Right ventricle myocardium (tissue), 1 donor: ENCODE measurements around the gene STOML1.

DNA sequence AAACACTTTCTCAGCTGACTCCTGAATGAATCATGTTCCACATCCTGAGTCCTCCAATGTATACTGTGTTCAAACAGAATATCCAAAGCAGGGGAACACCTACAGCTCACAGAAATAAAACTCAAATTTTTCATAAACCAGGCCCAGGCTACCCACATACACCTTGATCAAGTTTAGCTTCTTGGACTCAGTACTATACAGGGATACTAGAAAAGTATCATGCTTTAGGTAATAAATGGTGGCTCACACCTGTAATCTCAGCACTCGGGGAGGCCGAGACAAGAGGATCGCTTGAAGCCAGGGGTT lies 5.7 kb downstream of the HEXA start:
- PRO-cap, 2 experiments = no peak in any of the 2 experiments

GRCh38 chr15:72564566-72564983 lies 89.9 kb upstream of the GOLGA6B start:
- PRO-cap, 2 experiments = no peak in any of the 2 experiments

DNA sequence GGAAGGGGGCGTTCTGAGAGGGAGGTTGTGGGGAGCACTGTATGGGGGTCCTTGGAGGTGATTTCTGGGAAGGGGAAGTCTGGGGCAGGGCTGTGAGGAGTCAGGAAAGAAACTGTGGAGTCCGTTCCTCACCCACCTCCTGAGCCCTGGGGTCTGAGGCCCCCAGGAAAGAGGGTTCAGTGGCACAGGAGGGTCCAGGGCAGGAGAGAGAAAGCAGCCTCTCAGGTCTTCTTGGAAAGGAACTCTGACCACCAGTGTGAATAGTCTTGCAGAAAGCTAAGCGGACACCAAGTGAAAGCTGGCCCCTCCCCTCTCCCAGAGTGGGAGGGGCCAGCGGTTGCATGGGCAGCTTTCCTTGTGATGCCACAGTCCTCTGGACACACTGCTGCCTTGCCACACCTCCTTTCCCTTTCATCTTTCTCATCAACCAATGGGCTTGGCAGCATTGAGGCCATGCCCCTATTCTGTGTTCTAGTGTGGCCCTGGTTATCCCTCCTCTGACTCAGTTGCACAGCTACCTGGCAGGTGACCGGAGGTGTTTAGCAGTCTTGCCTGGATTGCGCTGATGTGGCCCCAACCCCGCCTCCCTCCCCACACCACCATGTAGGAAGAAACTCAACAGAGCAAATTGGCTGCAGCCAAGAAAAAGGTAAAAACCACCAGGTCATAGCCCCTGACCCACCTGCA lies 49.7 kb upstream of the GOLGA6B start:
- PRO-cap, 2 experiments = no peak in any of the 2 experiments

DNA sequence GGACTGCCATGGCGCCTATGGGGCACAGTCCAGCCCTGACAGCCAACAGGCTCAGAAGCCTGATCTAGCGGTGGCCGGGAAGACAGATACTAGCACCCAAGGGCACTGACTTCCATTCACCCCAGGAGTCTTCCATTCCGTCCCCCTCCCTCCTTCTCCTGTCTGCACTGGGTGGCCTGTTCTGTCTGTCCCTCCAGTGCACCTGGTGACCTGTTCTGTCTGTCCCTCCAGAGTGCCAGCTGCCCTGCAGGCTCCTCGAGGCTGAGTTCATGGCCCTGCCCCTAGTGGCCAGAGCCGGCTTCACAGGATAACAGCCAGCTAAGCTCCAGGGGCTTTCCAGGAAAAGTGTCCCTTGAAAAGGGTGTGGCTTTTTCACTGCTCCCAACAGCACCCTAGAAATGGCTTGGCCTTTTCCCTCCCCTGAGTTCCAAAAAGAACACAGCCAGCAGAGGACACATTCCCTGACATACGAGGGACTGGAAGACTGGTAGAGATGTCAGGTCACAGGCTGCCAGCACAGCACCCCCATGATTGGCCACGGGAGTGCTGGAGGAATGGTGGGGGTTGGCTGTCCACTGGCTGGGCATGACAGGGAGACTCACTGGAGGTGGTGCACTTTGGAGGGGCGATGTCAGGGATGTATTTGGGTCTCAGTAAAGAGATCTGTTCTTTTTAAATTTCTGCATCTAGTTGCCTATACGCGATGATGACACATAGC lies 15.1 kb downstream of the HIGD2B start:
- PRO-cap, 2 experiments = peak in 2 of 2 experiments; most common minus-strand start position 234 of the sequence (in 2)

DNA sequence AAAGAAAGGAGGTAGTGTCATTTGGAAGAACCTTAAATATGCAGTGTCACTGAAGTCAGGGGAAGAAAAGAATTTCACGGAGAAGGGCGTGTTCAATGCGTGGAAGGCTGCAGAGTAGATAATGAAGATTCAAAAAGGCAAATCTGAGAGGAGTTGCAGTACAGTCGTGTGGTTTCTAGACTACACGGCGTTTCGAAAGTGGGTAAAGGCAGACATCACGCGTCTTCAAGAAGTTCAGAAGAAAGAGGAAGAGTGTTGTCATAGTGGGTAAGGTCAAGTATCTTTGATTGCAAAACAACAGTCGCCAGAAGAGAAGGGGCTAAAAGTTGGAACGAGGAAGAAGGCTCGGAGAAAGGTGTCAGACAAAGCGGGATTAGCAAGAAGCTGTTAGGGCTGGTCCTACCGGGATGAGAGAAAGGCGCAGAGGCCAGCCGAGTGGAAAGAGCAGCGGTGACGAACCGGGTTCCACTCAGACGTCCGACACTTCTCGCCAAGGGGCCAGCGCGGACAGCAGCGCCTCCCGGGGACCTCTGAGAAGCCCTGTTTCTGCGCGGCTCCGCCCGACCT lies 632 bp downstream of the ADPGK start:
- PRO-cap, 2 experiments = peak in 2 of 2 experiments; most common plus-strand start position 472 of the sequence (in 1)

DNA sequence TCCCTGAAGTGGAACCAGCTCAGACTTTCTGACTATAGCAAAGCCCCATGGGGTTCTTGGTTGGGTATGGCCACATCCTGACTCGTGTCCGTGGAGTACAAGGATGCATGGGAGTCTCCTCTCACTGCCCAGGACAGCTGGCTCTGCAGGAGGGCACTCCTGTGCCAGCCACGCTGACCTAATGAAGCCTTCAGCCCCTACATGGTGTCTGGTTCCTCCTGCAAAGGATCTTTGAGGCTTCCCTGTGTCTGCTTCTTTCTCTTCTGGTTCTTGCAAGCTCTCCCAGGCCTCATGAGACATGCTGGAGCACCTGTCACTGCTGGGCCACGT lies 90.0 kb upstream of the ADPGK start:
- PRO-cap, 2 experiments = no peak in any of the 2 experiments

DNA sequence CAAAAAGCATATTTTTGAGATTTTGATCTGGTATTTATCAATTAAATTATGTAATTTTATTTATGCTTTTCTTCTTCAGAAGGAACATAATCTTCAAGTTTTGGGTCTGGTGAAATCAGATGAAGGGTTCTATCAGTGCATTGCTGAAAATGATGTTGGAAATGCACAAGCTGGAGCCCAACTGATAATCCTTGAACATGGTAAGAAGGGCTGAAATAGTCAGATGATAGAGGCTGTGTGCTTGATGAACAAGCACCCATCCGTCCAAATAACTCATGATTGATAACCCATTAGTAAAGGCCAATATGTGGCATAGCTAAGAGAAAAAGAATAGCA lies 125.9 kb downstream of the NEO1 start:
- PRO-cap, 2 experiments = no peak in any of the 2 experiments

GRCh38 chr15:73571326-73571789 lies 61.8 kb downstream of the NPTN start:
- PRO-cap, 2 experiments = no peak in any of the 2 experiments

DNA sequence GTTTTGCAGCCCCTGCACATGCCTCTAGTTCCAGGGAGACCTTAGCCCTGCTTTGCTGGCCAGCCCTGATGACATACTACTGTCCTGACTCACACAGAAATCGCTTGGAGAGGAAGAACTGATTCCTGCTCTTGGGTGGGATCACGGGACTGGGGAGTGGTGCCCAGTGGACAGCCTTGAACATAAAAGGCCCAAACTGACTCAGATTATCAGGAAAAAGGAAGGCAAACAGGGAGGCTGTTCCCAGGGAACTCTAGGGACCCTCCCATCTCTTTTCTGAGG lies 5.0 kb downstream of the CD276 start:
- PRO-cap, 2 experiments = no peak in any of the 2 experiments

- PRO-cap, 2 experiments = no peak in any of the 2 experiments
Measured at GRCh38 chr15:73705287-73705770, 21.1 kb downstream of the CD276 start.

- PRO-cap, 2 experiments = no peak in any of the 2 experiments
Measured at GRCh38 chr15:73712657-73714051, 29.0 kb downstream of the CD276 start.

DNA sequence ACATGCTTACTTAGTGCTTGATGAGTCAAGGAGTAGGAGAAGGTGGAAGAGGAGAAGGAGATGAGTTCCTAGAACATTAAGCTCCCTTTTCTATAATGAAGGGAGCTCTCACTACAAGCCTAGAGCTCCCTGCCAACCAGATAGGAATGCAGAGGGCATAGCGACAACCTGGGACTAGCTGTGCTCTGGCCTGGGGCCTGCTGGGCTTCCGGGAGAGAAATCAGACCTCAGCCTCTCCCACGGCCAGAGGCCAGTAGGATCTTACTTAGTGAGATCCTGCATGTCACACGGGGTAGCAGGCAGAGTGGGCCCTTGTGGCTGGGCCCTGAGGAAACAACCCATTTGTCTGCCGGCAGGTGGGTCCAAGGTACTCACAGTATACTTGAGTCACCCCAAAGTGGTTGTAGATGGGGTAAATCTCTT lies 25.5 kb downstream of the INSYN1 start:
- PRO-cap, 2 experiments = peak in 2 of 2 experiments; most common plus-strand start position 253 of the sequence (in 1)

GRCh38 chr15:73885309-73885665 lies 11.9 kb downstream of the TBC1D21 start:
- PRO-cap, 2 experiments = no peak in any of the 2 experiments

DNA sequence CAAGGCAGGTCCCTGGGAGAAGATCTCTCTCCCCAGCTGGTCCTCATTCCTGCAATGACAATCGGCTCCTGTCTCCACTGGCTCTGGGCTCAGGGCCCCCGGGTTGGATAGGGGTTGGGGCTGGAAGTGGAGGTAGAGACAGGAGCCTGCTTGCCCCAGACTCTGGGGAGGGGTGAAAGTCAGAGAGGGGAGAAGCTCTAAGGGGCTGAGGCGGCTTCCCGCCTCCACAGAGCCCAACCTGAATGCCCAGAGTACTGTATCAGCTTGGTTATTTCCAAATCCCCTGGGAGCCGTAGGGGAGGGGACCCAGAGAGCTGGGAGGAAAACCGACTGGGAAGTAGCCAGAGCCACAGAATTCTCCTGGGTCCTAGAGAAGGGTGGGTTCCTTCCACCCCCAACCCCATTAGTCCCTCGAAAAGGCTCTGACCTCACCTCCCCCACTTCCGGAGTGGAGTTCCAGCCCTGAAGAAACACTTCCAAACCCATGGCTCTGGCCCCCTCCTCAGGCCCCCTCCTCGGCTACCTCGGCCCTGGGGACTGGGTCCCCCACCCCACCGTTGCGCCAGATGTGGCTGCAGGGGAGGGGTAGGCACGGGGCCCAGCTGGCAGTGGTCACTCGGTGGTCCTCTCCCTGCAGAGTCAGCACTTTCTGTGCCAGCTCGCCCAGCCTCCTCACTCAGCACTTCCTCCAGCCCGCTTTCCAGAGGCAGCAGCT lies 3.7 kb upstream of the LOXL1 start:
- PRO-cap, 2 experiments = peak in 2 of 2 experiments; most common minus-strand start position 244 of the sequence (in 2)

DNA sequence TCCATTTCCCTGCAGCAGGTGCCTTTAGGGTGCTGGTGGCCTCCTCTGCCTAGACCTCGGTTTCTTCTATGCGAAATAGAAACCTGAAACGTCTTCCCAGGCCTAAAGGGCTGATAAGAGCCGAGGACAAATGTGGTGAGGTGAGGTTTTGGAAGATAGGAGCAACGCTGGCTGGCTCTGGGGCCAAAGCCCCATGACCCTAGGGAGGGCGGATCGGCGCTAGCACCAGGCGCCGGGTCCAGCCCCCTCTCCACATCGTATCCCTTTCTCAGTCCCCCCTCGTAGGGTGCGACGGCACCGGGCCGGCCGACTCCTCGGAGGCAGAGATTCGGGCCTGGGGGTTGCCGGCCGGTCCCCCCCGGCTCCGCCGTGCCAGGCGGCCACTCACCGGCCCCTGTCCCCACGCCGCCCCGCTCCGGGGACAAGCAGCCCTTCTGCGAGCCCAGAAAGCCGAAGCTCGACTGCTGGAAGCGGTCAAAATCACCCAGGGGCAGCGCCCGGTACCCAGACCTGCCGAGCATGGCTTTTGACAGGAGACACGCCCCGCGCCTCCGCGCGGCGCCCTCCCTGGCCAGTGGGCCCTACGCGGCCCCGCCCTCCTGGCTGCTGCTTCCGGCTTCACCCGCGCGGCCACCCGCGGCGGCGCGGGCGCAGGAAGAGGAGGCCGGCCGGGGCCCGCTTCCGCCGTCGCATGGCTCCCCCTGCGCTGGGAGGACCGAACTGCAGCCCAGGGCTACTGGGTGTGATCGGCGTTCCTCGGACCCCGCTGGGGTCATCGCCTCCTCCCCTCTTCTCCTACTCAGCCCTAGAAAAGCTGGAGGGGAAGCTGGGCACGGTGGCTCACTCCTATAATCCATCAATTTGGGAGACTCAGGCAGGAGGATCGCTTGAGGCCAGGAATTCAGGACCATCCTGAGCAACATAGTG lies at the start of gene STOML1:
TSS of gene STOML1 (minus strand) at position 593 of the 927 bp plus-strand sequence.
- PRO-cap, 2 experiments = peak in 2 of 2 experiments; most common plus-strand start position 723 of the sequence (in 1); most common minus-strand start position 593 of the sequence (in 2)

DNA sequence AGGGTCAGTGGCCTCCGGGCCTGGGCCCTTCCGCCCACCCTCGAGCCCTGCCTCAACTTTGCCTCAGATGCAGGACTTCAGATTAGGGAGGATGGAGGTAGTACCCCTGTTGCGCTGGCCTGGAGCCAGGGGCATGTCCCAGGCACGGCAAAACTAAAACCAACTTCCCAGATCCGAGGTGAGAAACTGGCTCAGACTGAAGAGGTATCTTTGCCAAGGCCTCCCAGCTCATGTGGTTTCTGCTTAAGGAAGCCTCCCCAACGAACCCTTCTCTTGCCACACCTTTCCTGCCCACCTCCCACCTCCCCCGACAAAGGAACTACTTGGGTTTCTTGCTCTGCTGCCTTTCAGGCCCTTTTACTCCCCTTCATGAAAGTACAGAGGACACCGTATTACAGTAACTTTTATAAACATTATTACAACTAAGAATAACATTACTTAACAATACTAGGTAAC lies 716 bp downstream of the PML start:
- PRO-cap, 2 experiments = peak in 1 of 2 experiments; most common minus-strand start position 188 of the sequence (in 1)

DNA sequence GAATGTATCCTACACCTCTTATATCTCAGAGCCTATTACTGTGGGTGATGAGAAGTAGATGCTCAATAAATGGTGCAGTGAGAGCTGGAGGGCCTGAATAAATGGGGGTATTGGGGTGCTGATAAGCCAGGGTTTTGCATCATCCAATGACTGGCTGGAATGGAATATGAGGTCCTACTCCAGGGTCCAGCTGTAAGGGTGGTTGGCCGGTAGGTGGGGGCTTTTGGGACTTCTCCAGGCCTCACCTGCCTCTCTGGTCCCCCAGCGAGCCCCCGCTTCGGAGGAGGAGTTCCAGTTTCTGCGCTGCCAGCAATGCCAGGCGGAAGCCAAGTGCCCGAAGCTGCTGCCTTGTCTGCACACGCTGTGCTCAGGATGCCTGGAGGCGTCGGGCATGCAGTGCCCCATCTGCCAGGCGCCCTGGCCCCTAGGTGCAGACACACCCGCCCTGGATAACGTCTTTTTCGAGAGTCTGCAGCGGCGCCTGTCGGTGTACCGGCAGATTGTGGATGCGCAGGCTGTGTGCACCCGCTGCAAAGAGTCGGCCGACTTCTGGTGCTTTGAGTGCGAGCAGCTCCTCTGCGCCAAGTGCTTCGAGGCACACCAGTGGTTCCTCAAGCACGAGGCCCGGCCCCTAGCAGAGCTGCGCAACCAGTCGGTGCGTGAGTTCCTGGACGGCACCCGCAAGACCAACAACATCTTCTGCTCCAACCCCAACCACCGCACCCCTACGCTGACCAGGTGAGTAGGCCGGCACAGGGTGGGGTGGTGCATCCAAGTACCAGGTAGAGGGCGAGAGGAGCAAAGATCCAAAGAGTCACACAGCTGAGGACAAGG lies 3.4 kb downstream of the PML start:
- PRO-cap, 2 experiments = no peak in any of the 2 experiments

GRCh38 chr15:74007700-74008342 lies 13.3 kb downstream of the PML start:
- PRO-cap, 2 experiments = no peak in any of the 2 experiments

DNA sequence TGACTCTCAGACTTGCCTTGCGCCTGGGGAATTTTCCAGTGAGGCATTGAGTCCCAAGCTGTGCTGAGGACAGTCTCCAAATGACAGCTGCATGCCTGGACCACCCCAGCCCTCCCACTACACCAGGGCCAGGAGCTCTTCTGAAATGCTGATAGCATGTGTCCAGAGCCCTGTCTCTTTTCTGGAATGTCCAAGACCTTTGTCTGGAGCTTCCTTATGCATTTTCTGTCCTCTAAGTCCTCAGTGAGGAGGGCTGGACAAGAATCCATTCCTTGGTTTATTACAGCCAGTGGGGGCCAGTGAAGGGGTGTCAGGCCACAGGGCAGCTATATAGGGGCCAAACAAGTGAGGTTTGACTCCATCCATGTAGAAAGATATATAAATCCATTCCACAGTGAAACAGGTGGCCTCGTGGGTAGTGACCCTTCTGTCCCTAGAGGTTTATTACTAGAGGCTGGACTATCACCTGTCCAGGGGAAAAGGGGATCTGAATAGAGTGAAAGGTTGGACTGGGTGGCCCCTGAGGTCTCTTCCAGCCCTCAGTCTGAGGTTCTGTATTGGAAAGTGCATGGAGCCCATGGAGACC lies 40.2 kb downstream of the PML start:
- PRO-cap, 2 experiments = no peak in any of the 2 experiments

DNA sequence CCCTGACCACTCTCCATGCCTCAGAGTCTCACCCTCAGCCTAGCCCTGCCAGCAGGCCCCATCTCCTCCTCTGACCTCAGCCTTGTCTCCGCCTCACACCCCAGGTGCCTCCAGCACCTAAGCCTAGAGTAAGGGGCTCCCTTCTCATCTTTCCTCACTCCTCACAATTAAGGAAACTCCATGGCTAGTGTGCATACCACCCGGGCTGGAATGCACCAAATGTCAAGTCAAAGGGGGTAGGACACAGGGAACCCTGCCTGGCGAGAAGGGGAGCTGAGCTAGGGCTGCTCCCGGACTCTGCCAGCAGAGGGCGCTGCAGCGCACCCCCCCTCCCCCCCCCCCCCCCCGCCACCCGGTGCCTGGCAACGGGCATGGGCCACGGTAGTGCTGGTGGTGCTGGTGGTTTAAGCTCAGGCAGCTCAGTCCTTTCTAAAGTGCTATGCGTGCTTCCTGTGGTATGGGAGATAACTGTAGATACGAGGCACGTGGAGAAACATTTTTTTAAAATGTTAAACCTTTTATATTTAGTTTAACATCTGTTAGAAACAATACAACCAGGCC lies 34.0 kb downstream of the GOLGA6A start:
- PRO-cap, 2 experiments = no peak in any of the 2 experiments